Pulmonary lymph node (tissue), 1 donor: Measurements from ENCODE around the gene NBEA.

DNA sequence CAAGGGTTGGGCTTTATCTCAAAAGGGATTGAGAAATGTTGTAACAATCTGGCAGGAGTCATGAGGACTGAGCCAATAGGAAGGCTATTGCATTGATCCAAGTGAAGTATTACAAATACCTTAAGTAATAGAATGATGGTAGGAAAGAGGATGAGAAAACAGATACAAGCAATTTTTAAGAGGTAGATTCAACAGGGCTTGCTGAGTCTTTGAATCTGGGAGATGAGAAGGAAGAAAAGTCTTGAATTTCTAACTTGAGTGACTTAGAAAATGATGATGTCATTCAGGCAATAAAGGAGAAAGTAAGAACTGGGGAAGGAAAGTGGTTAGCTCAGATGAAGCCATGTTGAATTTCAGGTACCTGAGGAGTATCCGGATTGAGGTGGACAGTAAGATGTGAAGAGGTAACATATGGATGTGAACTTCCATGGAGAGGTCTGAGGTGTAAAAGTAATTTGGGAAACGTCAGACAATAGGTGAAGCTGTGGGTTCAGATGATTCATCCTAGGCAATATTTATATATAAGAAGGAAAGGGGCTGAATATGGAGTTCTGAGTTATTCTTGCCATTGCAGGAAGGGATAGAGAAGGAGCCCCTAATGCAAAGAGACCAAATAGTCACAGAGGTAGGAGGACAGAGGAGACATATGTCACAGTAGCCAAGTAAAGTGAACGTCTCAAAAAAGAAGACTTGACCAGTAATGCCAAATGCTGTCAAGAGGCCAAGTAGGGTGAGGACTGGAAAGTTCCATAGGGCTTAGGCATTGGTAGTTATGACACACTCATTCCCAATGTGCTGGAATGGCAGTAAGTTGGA lies 15.3 kb upstream of the FRY start:
- PRO-cap = no peak

- PRO-cap = no peak
Observed at GRCh38 chr13:32175286-32175824, 139.8 kb downstream of the ZAR1L start.

- PRO-cap = no peak
Observed at GRCh38 chr13:32537835-32537953, 901 bp downstream of the N4BP2L2 start.

DNA sequence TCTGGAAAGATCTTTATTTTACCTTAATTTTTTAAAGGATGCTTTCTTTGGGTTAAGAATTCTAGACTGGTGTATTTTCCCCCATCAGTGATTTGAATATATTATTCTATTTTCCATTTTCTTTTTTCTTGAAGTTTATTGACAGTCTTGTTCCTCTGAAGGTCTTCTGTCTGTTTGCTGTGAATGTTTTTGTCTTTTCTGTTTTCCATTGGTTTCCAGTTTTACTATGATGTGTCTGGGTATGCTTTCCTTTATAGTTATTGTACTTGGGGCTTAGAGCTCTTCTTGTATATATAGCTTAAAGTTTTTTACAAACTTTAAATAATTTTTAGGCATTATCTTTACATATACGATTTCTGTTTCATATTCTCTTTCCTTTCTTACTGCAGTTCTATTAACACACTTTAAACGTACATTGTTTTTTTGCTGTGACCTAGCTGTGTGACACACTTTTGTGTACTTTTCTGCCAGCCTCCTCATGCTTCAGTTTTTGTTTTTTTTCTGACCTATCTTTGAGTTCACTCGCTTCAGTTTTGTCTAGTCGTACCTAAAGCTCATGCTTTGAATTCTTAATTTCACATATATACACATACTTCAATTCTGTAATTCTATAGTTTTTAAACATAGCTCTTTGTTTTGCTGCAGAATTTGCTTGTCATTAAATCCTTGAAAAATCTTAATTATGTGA lies 150.2 kb downstream of the PDS5B start:
- PRO-cap = no peak

DNA sequence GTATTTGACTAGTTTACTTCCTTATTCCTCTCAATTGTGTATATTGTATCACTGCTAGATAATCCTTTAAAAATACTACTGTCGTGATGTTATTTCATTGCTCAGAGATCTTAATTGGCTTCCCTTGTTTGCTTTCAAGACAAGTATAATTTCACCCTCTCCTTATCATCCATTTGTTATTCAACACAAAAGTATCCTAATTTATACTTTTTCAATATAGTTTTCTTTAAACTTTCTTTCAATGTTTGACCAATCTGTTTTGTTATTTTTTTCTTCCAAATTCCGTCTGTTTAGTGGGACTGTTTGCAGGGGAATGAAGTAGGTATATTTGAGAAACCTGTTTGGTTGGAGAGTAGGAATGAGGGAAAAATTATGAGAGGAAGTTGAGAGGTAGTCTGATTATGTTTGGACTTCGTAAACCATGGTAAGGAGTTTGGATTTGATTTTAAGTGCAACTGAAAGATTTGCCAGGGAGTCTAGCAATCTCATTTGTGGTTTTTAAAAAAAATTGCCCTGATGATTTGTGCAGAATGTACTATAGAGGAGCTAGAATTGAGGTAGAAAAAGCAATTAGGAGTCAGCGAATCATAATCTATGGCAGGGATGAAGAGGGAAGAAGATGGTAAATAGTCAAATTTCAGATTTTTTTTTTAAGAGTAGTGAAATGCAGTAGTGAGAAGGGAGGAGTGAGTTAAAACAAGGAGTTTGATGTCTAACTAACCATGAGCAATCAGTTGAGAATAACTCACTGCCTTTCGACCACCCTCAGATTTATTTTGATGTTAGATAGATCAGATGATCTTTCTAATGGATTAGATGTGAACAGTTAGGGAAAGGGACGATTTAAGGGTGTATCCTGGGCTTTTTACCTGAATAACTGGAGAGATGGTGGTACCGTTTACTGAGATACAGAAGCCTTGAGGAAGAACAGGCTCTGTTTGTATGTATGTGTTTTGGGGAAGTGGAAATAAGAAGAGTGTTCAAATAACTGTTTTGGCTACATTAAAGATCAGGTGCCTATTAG lies 176.8 kb downstream of the PDS5B start:
- PRO-cap = no peak

DNA sequence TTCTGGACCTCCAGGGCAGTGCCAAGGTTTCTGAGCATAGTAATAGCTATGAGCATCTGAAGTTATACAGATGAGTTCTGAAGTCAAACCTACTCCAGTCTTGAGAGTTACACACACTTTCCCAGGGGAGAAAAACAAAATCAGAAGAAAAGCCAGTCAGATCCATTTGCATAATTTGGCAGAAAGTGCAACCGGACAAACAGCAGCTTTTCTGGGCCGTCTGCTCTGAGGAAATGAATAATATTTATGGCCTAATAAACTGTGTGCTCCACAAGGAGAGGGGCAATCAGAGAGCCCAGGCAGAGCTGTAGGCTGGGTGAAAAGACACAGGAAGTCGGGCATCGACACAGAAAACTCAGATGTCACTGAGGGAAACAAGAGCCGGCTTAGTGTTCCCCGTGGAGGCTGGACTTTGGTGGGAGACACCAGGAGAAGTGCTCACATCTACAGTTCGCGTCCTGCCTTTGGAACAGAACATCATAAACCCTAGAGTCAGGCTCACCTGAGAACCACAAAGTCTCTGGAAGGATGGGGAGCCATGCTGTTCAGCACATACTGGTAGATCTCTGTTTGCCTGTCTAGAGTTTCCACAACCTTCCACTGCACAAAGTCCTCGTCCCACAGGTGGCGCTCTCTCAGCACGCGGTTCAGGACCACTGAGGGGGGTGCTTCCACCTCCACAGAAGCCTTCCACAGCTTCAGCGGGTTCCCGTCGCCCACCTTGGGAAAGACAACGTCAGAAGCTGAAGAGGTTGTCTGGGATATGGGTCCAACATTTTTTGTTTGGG lies 93.3 kb downstream of the KL start:
- PRO-cap = no peak

GRCh38 chr13:33112449-33113186 lies 96.4 kb downstream of the KL start:
- PRO-cap = no peak

DNA sequence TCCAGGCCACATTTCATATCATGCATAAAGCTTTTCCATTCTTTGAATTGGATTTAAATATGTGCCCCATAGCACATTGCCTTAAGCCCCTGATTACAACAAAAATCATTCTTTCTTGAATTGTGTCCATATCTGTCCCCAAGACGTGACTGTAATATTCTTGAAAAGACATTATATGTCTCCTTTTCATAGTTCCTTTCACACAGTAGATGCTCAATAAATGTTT lies 86.5 kb downstream of the STARD13 start:
- PRO-cap = no peak

GRCh38 chr13:33363200-33363803 lies 77.7 kb upstream of the STARD13 start:
- PRO-cap = no peak

DNA sequence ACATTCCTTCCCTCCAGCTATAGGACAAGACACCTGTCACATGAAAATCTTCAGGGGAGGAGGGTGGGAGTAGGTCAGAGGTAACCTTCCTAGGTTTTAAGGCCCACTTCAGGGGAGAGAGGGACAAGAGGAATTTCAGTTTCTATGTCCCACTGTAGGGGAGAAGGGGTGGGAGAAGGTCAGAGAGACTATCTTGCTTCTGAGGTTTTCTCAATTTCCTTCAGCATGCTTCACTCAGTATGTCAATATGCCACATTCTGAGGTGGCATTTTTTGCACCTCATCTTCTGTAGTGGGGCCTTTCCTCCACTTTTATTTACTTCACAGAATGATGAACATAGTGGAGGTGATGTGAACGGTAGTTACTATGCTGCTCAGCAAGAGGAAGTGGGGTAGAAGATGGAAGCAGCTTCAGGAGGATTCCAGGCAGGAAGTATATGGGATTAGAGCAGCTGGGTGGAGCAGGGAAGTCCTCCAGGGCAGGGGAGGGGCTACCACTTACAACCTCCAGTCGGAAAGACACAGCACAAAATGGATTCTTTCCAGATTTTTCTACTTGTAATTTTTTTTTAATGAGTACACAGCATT lies 73.0 kb upstream of the RFC3 start:
- PRO-cap = no peak

- PRO-cap = no peak
Observed at GRCh38 chr13:33937757-33938212, 119.8 kb downstream of the RFC3 start.

DNA sequence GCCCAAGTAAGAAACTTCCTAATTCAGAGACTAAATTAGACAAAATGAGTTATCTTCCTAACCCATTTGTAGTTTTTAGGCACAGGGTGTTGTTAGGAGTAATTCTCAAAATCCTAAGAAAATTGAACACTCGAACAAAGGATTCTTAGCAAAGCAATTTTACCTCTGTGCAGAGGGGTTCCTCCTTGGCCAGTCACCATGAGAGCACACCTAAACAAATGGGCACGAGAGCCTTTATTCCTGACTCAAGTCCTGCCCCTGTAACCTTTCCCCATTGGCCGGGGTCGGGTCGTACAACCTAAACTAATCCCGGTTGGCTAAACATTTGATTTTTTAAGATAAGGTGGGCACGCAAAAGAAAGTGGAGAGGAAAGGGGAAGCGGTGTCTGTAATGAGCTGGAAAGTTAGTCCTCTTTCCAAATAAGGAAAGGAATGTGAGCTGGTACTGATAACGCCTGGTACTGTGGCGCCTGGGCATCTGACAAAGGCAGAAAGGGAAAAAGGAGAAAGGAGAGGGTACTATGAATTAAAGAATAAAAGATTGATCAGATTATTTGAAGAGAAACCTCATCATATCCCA lies 335.4 kb downstream of the RFC3 start:
- PRO-cap = no peak

DNA sequence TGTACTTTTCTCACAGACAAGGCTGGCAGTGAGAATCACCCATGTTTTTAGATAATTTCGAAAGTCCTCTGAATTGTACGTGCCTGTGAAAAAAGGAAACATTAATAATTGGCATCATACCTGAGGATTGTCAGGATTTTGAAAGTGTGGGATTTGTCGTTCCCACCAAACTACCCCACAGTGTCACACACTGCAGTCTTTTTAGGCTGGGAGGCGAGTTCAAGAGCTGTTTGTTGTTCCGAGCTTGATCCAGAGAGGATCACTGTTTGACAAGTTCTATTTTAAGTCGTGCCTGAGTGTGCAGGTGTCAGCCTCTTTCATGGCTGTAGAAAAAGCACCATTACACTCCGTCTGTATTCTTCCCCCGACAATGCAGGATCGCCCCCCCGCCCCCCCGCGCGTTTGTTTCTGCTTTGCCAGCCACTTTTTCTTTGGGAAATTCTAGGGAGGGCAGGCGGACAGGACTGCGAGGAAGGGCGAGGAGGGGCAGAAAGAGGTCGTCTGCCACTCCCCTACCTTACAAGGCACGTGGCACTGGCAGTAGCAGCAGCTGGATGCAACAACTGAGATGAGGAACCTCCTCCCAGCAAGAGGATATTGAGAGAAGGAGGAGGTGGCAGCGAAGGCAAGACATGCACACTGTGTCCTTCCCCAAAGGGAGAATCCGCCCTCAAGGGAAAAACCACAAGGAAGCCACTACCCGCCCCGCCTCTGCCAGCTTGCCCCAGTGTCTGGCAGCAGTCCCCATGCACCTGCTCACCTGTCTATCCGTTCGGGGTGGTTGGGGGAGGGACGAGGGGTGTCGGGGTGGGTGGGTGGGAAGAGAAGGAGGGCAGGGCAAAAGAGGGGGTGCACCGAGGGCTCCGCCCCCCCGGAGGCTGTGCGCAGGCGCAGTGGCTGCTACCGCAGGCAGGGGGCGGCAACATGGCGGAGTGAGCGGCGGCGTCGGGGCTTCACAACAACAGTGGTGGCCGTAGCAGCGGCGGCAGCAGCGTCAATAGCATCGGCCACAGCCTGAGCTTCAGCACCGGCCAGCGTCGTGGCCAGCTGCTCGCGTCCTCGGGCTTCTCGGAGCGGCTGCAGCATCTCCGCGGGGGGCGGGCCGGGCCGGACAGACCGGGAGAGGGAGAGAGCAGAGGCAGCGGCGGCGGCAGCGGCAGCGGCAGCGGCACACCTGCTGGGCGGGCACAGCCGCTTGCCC lies at the start of gene NBEA:
TSS of gene NBEA (plus strand) at position 891 of the 1,201 bp plus-strand sequence.
- PRO-cap = unidirectional peak, plus-strand start at position 600 of the sequence; bidirectional peak, plus-strand start at position 912 of the sequence, minus-strand start at position 733 of the sequence; unidirectional peak, plus-strand start at position 1,114 of the sequence

DNA sequence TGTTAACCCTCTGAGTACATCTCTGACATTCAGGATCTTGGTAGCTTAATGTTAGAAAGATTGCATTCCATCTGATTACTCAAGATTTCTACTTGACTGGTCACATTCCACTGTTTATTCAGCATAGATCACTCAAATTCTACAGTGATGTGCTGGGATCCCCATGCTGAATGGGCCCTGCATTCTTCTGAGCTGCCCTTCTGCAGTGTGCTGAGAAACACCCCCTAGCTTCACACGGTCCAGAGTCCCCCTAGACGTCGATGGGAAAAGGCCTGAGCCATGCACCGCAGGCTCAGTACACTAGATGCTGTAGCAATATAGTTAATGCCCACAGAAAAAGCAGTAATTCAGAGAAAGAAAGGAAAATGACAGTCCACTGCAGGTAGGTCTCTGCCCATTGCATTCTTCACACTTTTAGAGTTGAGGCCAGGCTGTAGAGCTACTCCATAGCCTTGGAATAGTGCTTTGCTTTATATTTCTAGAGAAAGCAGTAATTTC lies 295.6 kb upstream of the MAB21L1 start:
- PRO-cap = no peak

DNA sequence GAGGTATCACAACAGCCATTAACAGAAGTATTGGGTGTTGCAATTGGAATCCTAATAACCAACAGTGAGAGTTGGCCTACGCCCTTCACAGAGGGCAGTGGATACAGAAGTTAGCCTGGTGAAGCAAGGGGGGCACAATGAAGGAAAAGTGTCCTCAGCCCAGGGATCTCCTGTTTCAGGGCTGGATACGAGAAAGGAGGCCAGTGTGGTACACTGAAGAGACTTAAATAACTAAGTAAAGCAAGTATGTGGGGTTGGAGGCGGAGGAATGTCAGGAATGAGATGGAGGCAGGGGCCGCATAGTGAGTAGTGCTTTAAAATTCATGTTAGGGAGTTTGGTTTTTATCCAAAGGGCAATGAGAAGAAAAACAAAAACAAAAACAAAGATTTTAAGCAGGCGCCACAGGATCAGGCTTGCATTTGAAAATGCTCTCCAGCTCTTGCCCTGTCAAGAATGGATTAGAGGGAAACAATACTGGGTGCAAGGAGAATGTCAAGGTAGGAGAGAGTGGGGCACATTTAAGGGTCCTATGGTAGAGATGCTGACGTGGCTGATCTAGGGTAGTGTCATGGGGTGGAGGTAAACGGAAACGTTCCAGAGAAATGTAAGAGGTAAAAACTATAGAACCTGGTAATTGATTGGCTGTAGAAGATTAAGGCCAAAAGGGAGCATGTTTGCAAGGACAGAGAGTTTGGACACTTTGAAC lies 273.4 kb downstream of the DCLK1 start:
- PRO-cap = no peak

- PRO-cap = no peak
Observed at GRCh38 chr13:35927748-35927947, 203.5 kb downstream of the DCLK1 start.

DNA sequence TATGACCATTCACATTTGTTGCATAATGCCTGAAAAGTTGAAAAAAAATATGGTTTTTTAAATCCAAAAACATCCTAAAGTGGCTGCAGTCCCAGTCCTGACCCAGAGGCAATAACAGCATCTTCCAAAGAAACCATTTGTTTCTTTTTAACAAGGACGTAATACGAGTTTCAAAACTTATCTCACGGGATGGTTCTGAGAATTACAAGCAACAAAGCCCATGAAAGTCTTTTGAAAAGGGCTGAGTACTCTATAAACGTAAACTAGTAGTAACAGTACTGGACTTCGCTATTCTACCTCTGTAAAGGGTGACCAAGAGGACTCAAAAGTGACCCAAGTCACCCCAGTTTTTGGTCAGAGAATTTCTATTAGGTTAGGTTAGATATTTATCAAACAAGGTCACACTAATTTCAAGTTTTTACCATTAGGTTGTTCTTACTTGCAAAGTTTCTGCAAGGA lies 61.1 kb downstream of the DCLK1 start:
- PRO-cap = no peak

DNA sequence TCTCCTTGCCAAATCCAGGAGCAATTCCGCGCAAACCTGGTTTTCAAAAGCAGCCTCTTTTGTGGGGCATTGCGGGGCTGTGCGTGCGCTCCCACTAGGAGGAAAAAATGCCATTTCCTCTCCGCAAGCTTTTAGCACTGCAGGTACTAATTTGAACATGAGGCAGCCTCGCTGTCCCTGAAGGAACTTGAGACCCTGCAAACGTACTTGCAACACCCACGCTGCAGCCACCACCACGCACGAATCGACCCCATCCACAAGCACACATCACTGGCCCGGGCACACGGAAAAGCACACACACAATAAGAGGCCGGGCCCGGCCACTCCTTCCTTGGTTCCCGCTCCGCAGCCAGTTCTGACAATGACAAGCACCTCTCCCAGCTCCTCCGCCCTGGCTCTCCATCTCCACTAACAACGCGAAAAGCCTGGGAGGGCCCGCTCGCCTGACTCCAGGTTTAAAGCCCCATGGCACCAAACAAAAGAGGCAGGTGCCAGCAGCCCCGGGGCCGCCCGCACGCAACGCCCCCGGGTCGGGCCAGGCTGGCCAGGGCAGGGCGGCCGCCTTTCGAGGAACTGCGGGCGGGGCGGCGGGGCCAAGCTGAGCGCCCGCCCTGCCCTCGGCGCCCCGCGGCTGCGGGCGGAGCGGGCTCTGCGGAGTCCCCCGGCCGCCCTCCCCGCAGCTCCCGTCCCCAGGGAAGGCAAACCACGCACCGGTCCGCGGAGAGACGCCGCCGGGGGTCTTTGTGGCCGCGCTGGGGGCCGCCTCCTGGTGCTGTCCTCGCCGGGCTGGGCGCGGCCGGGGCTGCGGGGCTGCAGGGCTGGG lies 568 bp downstream of the DCLK1 start:
- PRO-cap = no peak

GRCh38 chr13:38121307-38121595 lies 228.4 kb upstream of the UFM1 start:
- PRO-cap = no peak

DNA sequence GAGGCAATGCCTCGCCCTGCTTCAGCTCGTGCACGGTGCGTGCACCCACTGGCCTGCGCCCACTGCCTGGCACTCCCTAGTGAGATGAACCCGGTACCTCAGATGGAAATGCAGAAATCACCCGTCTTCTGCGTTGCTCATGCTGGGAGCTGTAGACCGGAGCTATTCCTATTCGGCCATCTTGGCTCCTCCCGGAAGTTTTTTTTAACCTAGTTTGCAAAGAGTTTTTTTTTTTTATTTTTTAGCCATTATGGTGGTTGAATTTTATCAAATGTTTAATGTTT lies 16.0 kb upstream of the STOML3 start:
- PRO-cap = no peak